Mesenchymal stem cell of adipose (primary cell): ENCODE measurements around a stretch of chr4.

DNA sequence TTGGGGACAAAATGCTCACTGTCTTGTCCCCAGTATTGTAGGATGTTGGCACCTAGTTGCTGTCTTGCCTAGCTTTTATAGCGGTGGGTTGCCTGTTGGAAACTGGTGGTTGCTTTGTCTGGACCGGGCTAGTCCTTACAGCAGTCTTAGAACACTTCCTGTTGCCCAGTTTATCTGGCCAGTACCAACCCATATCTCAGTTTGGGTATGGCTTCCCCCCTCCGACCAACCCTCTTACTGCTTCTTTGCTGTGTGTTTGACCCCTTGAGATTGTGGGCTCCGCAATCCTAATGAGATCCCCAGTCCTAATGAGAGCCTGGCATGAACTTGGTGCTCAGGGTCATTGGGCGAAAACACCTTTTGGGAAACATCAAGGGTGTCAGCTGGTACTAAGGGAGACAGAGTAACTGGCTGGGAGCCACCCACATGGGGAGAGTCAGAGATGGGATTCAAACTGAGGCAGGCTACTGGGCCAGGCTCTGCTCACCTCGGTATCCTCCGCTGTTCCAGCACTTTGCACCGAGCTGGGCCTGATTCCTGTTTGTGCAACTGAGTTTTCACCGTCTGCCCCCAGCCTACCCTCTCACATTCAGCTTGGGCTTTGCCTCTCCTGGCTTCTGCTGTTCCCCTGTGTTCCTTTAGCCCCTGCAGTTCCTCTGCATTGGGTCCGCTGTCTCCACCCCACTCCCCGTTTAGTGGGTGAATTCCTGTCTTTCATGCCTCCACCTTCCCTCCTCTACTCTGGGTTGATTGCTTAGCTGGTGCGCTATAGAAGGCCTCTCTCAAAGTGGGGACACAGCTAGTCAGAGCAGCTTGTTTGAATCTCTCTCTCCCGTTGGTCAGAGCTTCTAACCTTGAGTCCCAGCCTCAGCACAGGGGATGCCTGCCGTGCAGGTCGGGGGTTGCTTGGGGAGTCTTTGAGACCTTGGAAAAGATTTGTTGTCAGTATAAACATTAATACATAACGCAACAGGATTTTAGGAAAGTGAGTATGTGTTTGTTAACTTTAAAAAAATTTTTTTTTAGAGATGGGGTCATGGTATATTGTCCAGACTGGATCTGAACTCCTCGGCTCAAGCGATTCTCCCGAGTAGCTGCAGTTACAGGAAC is 1.7 kb downstream of the TBC1D14 start:
- CAGE, long polyA plus RNA = no peak

DNA sequence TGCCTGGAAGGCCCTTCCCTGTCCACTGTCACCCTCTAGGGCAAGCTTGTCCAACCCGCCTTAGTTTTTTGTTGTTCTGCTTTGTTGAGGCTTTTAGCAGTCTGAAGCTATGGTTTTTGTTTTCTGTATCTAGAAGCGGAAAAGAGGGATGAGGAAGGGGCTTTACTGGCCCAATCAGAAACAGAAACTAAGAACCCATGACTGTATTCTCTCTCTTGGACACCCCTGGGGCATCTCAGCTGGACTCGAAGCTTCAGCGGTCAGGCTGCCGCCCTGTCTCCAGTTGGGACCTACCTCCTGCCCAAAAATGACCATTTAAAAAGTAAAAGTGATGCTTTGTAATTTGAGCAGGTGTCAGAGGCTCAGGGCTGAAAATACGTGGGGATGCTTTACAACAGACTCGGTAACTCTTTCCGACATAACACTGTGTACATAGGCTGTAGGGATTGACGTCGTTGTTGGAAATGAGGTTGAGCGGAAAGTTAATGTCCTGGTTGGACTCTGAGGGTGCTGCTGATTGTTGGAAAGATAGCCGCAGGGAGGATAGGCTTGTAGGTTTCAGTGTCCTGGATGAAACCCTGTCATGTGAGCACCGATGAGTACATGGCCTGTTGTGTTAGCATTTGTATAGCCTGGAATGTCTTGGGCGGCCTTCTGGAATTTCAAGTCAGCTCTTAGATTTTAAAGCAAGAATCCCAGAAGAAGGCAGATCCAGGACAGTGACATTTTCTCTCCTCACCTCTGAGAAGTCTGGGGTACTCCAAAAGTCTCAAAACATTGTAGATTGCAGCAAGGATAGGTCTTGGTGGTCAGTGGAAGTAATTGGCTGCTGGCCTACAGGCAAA is 63.1 kb downstream of the TBC1D14 start:
- CAGE, long polyA plus RNA = no peak

DNA sequence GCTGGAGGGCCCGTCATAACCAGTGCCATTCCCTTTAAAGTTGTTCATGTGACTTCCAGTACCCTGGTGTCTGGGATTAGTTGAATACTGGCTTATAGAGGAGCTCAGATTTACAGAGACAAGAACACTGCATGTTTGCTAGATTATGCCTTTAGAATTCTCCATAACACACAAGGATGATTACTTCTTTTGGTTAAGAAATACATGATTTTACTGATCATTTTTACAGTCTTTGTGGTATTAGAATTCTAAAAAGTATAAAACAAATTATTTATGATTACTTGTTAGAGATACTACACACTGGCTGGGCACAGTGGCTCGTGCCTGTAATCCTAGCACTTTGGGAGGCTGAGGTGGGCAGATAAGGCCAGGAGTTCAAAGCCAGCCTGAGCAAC is 37.0 kb downstream of the CCDC96 start:
- CAGE, long polyA plus RNA = no peak

DNA sequence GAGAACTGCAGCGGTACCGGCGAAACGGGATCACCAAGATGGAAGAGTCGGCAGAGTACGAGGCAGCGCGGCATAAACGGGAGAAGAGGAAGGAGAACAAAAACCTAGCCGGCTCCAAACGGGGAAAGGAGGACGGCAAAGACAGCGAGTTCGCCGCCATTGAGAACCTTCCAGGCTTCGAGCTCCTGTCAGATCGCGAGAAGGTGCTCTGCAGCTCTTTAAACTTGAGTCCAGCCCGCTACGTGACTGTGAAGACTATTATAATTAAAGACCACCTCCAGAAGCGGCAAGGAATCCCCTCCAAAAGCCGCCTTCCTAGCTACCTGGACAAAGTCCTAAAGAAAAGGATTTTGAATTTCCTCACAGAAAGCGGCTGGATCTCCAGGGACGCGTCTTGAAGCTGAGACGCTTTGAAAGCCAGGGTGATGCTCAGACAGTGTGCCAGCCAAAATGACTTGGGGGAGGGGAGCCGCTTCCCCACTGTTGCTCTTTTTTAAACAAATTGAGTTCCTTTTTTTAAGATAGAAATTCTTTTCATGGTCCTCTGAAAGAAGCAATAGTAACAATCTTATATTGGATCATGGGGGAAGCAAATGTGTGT is 11.6 kb downstream of the TADA2B start:
- CAGE, long polyA plus RNA = no peak

- CAGE, long polyA plus RNA = no peak
Measured at GRCh38 chr4:7102798-7103645, 35.2 kb upstream of the GRPEL1 start.

DNA sequence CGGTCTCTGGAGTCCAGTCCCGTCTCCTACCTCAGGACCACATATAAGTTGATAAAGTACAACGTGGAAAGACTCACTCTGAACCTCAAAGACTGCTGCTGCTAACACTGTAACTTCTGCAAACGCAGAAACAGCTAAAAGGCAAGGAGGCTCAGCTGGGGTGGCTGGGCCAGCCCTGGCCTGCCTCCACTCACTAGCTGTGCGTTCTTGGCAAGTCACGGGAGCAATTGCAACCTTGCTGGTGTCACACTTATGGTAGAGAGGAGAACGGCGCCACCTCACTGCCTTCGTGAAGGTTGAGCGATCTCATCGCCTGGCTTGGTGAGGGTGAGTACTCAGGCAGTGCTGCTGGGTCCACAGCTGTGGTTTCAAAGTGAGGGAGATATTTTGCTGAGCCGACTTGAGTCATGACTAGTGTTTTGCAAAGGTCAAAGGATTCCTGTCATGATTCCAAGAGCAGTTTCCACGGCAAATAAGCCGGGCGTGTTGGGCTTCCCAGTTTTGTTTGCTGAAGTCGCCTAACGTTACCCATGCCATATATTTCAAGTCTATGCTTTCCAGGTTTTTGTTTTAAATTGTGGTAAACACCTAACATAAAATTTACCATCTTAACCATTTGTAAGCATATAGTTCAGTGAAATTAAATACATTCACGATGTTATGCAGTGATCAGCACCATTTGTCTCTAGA is 57.2 kb upstream of the GRPEL1 start:
- CAGE, long polyA plus RNA = no peak

DNA sequence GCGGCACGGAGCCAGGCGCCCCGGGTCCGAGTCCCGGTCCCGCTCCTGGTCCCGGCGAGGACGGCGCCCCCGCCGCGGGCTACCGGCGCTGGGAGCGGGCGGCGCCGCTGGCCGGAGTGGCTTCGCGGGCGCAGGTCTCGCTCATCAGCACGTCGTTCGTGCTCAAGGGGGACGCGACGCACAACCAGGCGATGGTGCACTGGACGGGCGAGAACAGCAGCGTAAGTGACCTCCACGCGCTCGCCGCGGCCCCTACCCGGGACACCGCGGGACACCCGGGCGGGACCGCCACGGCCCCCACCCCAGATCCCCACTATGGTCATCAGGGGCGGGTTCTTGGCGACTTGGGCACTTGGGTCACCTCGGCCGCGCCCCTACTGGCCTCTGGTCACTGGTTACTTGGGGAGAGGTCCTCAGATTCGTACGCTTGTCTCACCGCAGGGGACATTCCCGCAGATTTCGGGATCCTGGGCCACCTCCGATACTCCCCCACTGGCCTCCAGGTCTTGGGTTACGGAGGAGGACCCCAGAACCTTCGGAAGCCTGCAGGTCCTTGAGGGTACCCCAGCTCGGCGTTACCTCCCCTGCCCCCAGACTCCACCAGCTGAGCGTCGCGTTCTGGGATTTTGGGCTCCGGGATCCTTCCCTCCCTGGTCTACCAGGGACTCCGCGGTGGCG is 707 bp downstream of the SORCS2 start:
- CAGE, long polyA plus RNA = no peak

GRCh38 chr4:7324623-7325201 is 110.0 kb downstream of the PSAPL1 start:
- CAGE, long polyA plus RNA = no peak

DNA sequence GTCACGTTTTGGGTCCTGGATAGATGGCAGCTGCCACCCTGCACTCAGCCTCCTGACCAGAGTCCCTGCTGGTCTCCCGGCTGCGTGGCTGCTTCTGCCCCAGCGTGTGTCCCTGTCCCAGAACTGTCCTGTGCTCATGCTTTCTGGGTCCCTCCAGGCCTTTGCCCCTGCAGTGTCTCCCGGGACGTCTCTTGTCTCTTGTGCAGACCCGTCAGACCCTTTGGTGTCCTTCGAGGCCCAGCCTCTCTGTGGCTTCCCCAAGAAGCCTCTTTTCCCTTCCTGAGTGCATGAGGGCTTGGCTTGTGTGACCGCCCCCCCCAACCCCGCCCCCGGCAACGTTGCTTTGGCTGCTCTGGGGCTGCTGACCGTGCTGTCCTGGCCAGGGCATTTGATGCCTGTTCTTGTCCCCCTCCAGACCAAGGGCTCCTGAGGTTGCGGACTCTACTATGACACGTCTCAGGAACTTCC is 107.2 kb downstream of the PSAPL1 start:
- CAGE, long polyA plus RNA = no peak

- CAGE, long polyA plus RNA = no peak
Measured at GRCh38 chr4:7539518-7540170, 104.9 kb upstream of the PSAPL1 start.

DNA sequence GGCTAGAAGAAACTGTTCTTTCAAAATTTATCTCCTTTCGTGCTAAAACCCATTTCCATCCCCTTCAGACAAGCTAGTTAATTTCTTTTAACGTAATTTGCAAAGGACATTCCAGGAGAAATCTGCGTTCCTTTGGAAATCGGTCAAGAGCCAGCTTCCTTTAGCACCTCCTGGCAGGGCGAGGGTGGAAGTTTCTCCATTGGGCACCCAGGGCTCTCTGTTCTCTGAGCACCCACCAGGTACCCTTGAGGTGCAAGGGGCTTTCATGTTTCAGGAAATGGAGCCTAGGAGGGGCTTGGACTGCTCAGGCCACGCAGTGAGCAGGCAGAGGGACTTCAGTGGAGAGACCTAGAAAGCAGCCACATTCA is 161.8 kb upstream of the PSAPL1 start:
- CAGE, long polyA plus RNA = no peak

GRCh38 chr4:7698778-7699216 is 240.9 kb downstream of the AFAP1 start:
- CAGE, long polyA plus RNA = no peak

DNA sequence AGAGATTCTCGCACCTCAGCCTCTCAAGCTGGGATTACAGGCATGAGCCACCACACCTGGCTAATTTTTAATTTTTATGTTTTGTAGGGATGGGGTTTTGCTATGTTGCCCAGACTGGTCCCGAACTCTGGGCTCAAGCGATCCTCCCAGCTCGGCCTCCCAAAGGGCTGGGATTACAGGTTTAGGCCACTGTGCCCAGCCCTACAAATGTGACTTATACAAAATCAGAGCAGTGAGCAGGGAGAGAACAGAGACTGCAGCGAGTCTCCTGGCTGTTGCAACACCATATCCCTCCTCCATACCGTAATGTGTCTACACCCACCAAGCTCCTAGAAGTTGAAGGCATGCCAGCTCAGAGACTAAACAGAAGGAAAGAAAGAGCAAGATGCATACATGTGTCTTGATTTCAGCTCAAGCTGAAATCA is 34.8 kb downstream of the AFAP1 start:
- CAGE, long polyA plus RNA = no peak

GRCh38 chr4:7910456-7911096 is 29.1 kb downstream of the AFAP1 start:
- CAGE, long polyA plus RNA = no peak

DNA sequence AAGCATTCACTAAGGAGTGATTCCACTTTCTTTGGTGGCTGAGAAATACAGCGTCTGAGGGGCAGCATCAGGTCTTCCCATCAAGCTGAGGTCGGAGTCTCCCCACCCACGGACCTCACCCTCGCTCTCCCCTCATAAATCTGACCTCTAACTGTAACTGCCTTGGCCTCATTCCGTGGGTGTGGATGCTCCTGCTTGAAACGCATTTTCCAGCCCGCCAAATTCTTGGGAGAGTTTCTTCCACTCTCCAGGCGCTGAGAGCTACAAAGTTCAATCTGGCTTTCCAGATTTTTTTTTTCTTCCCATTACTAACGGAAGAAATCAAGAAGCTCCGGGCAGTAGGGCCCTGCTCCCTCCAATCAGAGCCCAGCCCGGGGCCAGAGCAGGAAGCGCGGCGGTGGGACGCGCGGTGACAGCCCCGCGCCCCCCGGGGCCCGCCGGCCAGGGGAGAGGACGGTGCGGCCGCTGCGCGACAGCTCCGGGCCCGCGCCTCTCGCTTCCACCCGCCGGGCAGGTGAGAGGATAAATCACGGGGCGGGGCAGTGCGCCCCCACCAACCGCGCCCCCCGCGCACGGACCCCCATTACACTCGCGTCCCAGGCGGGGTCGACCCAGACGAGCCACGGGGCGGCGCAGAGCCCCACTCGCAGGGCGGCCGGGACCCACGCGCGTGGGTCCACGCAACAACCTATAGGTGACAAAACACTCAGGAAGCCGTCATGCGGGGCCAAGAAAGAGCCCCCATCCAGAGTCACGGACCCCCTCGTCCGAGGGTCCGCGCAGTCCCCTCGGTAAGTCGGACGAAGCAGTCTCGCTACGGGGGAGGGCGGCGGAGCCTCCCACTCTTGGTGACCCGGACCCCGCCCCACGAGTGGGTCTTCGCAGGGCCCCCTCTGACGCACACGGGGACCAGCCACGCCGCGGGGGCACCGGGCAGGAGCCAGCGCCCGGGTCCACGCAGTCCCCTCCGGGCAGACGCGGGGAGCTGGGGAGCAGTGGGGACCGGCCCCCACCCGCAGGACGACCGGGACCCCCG is 896 bp downstream of the AFAP1 start:
- CAGE, long polyA plus RNA = no peak

- CAGE, long polyA plus RNA = no peak
Measured at GRCh38 chr4:7965712-7966477, 26.2 kb upstream of the AFAP1 start.

GRCh38 chr4:7970476-7971235 is 31.0 kb upstream of the AFAP1 start:
- CAGE, long polyA plus RNA = no peak

DNA sequence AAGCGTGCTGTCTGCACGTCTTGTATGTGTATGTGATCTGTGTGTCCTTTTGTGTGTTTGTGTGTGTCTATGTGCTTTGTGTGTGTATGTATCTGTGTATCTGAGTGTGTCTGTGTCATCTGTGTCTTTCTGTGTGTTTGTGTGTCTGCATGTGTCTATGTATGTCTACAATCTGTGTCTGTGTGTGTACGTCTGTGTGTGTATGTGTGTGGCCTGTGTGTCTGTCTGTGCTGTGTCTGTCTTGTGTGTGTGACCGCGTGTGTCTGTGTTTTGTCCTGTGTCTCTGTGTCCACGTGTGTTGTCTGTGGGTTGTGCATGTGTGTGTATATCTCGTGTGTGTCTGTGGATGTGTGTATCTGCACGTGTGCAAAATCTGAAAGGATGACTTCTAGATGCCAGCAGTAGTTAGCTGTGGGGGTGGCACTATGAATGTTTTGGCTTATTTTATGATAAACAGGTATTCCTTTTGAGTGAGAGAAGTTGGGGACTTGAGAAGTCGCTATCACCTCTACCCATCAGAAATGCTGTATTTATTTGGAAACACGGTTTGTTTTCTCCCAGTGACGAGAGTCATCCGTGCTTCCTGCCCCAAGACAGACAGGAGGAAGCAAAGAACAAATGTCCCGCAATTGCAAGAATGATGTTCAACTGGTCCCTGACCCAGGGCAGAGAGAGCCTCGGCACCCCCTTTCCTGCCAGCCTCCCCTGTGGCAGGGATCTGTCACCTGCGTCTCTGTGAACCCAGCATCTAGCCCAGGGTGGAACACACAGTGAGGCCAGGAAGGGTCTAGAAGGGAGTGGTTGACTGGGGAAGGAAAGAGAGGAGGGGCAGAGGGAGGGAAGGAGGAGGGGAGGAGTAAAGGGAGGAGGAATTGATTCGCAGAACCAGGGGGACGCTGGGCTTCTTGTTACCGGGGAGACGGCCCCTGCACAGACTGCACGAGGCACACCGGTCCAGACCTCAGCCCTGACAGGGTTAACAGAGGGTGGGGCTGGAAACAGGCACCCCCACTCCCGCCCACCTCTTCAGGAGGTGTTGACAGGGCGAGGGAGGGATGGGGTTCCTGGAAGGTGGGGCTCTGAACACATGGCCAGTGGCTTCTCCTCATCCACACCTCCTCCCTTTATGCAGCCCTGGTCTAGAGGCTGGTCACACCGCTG is 88.3 kb downstream of the ABLIM2 start:
- CAGE, long polyA plus RNA = no peak

DNA sequence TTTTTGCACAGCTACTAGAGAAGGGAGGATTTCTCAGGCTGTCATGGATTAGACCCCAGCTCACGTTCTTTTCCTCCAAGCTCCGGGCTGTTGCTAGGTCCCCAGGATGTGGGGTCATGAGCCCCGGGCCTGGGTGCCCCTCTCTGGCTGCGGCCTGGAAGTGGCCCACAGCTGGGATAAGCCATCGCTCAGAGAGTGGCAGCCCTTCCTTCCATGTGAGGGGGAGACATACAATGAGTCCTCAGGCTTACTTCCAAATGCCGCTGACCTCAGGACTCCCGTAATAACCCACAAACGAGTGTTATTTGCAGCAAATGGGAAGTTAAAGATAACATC is 79.7 kb downstream of the ABLIM2 start:
- CAGE, long polyA plus RNA = no peak

DNA sequence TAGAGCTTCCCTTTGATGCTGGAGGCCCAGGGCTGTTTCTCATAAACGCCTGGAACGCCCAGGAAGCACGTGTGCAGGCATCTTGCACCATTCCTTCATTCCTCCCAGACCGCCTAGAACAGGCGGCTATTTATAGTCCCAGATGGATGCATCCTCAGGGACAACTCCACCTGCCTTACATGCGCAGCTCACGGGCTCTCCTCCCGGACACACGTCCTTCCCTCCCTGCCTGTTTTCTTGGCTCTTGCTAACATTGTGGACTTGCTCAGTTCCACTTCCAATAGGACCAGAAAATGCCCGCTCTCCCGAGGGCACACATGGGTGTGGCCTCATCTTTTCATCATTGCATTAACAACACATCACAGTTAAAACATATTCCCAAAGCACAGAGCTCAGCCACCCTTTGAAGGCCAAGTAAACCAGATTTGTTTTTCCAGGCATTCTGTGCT is 57.2 kb downstream of the ABLIM2 start:
- CAGE, long polyA plus RNA = no peak